Umbilical cord (tissue), 2 donors: ENCODE data around the gene MTLN.

- RAMPAGE, long total RNA = no peak
Measured at GRCh38 chr2:109266888-109267947, 138.2 kb downstream of the SH3RF3 start.

- RAMPAGE, long total RNA = no peak
Measured at GRCh38 chr2:109292396-109292783, 163.4 kb downstream of the SH3RF3 start.

DNA sequence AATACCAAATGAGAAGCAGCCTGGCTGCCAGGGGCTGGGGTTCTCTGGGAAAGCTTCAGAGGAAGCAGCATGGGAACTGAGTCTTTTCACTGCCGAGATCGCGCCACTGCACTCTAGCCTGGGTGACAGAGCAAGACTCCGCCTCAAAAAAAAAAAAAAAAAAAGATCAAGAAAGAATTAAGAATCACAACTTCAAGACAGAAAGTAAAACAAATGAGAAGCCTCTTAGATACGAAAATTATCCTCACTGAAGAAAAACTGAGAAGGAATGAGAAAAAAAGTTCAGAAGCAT, 4.3 kb downstream of the SEPTIN10 start:
- RAMPAGE, long total RNA = no peak

DNA sequence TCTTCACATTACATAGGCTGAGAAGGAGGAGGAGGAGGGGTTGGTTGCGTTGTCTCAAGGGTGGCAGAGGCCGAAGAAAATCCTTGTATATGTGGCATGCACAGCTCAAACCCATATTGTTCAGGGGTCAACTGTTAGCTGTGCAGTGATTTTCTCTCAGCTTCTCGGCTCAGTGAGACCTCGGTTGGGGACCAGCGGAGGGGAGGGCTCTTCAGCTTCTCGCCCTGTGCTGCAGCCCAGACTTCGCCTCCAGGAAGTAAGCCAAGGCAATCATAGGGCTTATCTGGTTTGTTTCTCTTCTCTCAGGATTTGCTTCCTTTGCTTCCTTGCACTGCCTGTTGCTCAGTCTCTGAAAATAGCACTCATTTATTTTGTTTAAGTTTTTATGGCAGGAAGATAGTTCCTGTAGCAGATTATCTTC, 85.5 kb downstream of the SOWAHC start:
- RAMPAGE, long total RNA = no peak

DNA sequence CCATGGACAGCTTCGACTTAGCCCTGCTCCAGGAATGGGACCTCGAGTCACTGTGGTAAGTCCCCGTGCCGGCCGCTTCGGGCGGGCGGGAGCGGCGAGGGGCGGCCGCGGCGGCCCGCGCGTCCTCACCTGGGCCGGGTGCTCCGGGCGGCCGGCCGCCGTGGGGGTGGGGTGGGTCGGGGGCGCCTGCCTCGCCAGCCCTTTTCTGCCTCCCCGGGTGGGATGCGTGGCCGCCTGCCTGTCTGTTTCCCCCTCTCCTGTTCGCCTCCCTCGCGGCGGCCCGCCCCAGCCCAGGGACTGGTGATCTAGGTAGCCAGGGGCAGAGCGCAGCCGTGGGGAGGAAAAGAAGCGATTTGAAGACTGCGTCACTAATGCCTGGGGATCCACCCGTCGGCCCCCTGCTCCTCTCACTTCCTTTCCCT, 33.4 kb upstream of the RGPD5 start:
- RAMPAGE, long total RNA = no peak

GRCh38 chr2:110107369-110107904, 8.2 kb downstream of the MALL start:
- RAMPAGE, long total RNA = no peak

DNA sequence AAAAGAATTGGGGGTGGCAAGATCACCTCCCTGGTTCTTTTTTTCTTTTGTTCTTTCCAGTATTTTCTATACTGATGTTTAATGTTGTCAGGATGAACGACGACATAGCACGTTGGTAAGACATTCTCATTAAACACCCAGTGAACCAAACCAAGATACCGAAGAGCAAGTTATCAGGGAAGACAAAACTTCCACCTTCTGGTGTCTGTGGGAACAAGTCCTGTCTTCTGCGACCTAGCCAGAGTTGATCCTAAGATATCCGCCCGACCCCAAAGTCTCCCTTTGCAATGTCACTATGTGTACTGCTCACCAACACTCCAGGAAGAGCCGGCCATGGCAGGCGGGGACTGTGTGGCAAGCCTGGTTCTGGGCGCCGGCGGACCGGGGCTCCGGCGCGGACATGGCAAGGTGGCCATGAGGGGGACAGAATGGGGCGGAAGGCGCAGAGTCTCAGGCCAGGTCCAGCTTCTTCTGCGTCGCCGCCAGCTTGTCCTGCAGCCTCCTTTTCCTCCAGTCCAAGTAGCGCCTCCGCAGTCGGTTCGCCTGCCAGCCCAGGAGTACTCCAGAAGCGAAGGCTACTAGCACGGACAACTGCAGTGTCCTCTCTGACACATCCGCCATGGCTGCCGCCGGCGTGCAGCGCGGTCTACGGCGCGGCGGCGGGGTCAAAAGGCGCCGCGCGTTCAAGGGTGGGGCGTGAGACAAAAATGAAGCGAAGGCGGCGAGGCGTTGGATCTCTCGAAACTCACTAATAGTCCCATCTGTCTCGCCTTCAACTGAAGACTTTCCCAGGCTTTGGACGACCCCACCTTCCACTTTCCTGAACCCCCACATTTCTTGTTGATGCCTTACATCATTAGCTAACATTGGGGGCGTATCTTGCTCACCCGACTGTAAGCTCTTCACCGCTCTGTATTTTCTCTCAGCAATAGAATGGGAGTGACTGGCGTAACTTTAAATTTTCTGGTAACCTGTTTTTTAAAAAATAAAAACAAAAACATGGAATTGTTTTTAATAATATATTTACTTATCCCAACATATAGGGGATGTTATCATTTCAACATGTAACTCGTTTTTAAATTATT, at the start of gene MTLN:
TSS of gene MTLN (minus strand) at position 643 of the 1,085 bp plus-strand sequence.
- RAMPAGE, long total RNA = start-site peak on the minus strand centred at position 629 of the sequence, 16 bp wide, 77 and 52 reads in 2 replicates

GRCh38 chr2:110371559-110371855, 101.1 kb downstream of the LIMS4 start:
- RAMPAGE, long total RNA = no peak

- RAMPAGE, long total RNA = no peak
Measured at GRCh38 chr2:110846948-110847523, 114.7 kb downstream of the ACOXL start.

DNA sequence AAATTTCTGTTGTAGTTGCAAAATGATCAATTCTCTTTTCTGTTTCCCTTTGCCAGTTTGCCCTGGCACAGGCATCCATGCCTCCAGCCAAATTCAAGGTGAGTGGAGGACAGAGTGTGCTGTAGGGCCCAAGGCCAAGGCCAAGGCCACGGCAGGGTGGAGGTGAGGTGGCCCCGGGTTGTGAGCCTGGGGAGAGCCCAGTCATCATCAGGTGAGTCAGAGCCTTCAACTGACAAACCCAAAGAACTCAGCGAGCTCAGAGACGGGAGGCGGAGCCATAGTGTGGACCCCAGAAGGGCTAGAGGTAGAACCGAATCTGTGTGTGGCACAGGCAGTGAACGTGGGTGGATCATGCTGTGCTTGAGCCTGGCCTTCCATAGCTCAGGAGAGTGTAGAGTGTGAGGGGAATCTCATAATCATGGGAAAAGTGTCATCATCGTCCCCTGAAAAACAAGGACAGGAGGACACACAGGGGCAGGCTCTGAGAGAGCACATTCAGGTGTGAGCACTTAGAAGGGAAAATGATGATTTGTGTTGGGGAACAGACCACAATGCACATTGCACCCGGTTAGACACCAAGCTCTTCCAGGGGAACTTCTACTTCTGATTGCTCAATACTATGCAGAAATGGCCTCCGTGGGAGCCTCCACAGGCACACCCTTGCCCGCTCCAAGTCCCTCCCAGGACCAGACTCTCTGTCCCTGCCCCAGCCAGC, 55.9 kb downstream of the BCL2L11 start:
- RAMPAGE, long total RNA = no peak

GRCh38 chr2:111424583-111425657, 304.2 kb downstream of the BCL2L11 start:
- RAMPAGE, long total RNA = no peak

GRCh38 chr2:111633845-111634530, 250.0 kb downstream of the ANAPC1 start:
- RAMPAGE, long total RNA = no peak

- RAMPAGE, long total RNA = no peak
Measured at GRCh38 chr2:111698690-111699599, 185.0 kb downstream of the ANAPC1 start.

DNA sequence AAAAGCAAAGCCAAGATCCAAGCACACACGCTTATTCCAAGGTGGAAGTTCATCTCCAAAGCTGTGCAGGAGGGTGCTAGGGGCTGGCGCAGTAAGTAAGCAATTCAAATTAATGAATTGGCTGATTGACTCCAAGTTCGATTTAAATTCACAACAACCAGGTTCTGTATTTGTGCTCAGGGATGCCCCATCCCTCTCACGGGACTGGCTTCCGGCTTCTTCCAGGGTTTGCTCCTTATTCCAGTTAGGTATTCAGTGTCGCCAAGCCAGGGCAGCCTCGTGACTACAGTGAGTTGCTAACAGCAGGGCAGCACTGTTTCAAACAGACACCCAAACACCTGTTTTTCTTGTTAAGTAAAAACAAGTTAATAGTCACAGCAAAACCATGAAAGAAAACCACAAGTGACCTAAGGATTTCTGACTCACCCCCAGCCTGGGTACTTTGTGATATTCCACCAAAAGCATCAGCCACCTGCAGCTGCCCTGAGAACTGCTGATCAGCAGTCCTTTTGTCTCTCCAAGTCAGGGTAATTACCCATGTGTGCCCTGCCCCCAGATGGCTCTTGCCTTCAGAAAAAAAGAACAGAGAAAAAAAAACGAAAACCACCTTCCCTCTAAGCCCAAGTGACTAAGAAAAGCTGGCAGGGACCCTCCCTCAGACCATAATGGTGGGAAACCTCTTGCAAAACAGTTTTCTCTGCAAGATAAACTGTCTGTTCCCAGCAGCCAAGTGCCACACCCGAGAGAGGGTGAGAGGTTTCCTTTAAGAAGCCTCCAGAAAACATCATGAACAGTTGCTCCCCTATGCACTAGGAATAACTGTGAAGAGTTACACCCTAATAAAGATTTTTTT, 178.2 kb downstream of the ANAPC1 start:
- RAMPAGE, long total RNA = no peak

DNA sequence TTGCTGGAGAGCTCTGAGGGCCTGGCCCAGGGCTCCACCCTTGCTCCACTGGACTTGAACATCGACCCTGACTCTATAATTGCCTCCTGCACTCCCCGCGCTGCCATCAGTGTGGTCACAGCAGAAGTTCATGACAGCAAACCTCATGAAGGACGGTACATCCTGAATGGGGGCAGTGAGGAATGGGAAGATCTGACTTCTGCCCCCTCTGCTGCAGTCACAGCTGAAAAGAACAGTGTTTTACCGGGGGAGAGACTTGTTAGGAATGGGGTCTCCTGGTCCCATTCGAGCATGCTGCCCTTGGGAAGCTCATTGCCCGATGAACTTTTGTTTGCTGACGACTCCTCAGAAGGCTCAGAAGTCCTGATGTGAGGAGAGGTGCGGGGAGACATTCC, 26.6 kb upstream of the TMEM87B start:
- RAMPAGE, long total RNA = no peak

GRCh38 chr2:112055780-112056255, 749 bp downstream of the TMEM87B start:
- RAMPAGE, long total RNA = no peak

DNA sequence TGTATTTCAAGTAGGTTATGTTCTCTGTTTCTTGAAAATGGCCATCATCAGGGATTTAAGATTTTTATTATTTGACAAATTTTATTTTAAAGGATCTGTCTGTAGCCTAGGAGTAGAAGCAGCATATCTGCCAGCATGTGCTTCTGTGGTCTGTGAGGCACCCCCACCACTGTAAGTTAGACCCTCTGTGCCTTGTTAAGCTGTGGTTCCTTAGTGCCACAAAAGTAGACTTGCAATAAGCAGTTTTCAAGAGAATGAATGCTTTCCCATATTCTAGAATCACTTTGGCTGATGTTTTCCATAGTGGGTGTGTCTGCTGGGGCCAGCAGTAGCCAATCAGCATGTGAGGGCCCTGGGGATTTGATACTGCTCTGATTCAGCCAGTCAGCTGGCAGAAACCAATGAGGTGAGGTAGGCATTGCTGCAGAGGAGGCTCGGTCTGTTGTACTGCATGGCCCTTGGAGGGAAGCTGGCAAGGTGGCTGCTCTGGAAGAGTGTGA, 22.6 kb downstream of the TMEM87B start:
- RAMPAGE, long total RNA = no peak

DNA sequence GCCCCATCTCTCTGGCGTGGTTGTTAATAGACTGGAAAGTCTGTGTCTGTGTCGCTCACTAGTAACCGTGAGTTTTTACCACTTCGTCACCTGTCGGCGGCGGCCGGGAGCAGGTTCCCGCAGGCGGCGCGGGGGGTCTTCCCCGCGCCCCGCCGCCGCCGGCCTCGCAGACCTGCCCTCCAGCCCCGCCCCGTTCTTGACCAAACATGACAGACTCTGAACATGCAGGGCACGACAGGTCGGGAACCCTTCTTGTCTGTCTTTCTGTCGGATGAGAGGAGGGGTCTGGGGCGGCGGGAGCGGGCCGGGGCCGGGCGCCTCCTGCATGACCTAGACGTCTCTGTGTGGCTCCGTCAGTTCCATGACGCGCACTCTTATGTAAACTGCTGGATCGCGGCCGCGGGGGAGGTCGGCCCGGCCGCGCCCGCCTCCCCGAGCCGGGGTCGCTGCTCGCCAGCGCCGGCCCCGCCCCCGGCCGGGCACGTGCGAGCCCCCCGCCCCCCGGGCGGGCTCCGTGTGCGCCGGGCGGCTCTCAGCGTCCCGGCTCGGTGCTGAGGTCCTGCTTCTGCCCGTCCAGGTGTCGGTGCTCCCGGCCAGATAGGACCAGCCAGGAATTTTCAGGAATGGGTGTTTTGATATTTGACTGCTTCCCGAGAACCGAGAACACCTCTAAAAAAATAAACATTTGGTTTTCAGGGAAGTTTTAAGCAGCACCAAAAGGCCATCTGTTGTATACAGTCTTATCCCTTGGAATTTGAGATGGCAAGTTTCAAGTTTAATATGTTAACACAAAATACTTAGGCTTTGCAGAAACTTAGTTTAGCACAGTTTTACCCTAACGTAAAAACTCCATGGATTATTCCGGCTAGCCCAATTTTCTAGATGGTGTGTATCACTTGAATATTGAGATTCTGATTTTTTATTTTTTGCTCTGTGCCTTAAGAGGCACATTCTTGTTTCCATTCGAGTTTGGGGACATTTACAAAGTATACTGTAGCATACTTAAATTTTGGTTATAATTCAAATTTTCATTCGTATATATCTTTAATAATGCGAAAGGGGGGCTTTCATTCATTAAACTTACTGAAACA, 737 bp downstream of the ZC3H6 start:
- RAMPAGE, long total RNA = no peak

GRCh38 chr2:112311485-112311964, 36.1 kb downstream of the ZC3H6 start:
- RAMPAGE, long total RNA = no peak

DNA sequence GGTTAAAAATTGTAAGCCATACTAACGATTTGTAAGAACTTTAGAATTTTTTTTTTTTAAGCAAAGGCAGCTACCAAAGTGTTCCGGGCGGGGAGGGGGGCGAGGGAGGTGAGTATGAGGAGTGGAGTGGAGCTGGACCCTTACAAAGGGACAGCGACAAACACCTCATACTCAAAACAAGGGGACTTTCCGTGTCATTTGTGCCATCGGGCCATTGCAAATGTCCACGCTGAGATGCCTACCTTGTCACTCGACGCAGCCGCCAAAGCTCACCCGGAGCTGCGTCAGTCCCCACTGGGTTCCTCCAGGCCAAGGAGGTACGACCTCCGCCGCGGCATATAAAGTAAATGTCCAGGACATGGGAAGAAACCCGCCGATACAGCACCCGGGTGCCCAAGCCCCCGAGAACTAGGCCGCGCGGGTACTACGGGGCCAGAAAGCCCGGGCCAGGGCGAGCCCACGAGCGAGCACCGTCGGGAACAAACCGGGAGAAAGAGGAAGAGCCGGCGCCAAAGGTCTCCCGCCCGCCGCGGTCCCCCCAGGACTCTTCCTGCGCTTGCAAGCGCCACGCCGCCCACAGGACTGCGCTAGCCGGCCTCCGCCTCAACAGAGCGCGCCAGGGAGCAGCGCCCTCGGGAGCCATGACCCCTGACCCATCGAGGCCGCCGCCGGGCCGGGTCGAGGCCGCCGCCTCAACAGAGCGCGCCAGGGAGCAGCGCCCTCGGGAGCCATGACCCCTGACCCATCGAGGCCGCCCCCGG, 977 bp downstream of the RGPD8 start:
- RAMPAGE, long total RNA = no peak